Fibroblast of the aortic adventitia (primary cell): Measurements from ENCODE around the gene LPCAT2.

GRCh38 chr16:50719936-50720550, 21.8 kb upstream of the CYLD start:
- CAGE, long polyA plus RNA, result no peak

DNA sequence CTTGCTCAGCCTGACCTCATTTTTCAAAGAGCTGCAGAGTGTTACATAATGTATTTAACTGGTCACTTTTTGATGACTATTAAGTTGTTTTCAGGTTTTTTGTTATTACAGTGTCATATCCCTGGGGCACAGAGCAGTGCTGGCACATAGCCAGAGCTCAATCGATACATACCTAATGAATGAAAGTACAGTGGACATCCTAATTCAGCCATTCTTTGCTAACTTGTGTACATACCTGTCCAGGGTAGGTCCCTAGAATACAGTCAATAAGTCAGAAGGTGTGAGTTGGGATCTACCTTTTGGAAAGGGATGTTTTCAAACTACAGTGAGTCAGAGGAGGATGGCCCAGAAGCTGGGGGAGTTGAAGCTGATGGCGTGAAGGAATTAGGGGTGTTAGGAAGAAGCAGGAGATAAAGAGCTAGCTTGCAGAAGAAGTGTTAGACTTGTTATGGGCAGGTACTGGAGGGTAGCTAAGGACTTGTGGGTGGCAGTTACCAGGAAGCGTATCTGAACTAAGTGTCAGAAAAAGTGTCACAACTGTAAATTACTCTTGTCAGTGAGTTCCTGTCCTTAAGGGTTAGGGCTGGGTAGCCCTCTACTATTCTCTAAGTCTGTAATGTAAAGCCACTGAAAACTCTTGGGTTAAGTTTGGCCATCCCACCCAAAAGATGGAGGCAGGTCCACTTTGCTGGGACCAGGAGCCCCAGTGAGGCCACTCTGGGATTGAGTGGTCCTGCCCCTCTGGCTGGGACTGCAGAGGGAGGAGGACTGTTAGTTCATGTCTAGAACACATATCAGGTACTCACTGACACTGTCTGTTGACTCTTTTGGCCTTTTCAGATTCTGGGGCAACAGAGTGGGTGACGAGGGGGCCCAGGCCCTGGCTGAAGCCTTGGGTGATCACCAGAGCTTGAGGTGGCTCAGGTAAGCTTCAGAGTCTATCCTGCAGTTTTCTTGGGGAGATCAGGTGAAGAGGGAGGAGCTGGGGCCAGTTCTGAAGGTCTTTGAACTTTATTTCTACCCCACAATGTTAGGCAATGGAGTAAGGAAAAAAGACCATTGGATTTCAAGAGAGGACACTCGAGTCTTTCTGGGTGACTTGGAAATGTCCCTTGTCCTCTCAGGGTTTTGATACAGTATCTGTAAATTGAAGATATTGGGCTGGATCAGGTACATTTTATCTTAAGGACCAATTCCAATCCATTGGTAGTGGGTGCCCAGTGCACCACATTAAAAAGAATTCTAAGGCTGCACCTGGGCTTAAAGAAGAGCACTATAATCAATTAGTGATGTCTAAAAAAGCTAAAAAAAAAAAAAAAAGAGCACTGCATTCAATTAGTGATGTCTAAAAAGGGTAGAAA, 19.6 kb upstream of the CYLD start:
- CAGE, long polyA plus RNA, result no peak

- CAGE, long polyA plus RNA, result no peak
Measured at GRCh38 chr16:50927927-50928405, 186.1 kb downstream of the CYLD start.

- CAGE, long polyA plus RNA, result no peak
Measured at GRCh38 chr16:51148128-51148484, 3.0 kb downstream of the SALL1 start.

- CAGE, long polyA plus RNA, result no peak
Measured at GRCh38 chr16:51148485-51149003, 2.5 kb downstream of the SALL1 start.

DNA sequence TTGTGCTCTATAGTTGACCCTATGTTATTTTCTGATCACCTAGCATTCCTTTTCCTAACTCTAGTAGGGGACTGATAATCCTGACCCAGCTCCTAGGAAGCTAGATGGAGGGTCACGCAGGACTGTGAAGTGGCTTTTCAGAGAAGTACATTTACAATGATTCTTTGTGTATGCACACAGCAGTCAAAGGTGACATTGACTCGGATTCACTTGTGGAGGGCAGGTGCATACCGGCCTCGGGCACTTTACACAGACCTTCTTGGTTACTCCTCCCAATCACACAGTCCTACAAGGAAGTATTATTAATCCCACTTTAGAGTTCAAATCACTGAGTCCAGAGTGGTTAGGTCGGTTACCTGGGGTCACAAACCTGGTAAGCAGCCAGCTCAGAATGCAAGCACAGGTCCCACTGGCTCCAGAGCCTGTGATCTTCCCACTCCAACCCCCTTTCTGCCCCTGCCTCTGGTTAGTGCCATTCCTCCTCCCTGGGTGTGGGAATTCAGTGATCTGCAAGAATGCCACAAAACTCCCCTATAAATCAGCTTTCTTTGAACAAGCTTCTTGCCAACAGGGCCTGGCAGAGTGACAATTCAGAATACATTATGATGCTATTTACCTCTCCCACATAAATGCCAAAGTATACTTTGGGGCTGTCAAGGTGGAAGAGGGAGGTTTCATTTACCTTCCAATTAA, 7.1 kb downstream of the CHD9NB start:
- CAGE, long polyA plus RNA, result no peak

DNA sequence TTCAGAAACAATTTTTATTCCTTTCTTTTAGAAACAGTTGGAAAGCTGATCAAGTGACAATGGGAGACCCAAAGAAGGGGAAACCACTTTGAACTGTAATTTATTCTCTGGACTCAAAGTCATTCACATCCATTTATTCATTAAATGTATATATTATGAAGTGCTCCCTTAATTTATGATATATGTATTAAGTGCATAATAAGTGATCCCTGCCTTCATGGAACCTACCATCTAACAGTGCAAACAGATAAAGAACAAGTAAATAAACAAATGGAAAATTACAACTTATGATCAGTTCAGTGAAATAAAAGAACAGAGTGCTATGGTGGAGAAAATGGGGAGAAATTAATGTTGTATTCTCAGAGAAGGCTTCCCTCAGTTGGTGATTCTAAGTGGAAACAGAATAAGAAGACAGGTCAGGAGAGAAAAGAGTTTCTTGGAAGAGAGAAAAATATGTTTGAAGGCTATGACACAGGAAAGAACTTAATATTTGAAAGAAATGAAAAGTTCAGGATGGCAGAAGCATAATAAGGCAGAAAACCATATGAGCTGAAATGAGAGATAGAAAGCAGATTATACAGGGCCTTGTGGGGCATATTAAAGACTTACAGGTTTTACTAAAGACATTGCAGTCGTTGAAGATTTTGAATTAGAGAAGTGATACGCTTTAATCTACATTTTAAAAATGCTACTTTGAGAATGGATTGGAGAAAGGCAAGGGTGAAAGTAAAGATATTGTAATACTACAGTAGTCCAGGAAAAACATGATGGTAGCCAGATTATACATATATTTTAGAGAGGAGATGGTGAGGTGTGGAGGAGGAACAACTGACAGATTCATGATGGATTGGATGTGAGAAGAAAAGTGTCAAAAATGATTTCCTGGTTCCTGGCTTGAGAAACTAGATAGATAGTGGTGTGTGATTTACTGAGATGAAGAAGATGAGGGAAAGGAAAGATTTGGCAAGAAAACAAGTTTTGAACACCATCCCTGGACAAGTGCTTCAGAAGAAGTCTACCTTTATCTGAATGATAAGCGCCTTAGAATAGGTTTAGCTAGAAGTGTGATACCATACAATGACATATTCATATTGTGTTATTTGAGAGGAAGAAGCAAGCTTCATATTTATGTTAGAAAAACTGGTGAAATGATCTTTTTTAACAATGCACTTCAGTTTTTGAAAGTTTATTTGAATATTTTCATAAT, 80.3 kb downstream of the CHD9 start:
- CAGE, long polyA plus RNA, result no peak

GRCh38 chr16:53139524-53139887, 84.7 kb downstream of the CHD9 start:
- CAGE, long polyA plus RNA, result no peak

DNA sequence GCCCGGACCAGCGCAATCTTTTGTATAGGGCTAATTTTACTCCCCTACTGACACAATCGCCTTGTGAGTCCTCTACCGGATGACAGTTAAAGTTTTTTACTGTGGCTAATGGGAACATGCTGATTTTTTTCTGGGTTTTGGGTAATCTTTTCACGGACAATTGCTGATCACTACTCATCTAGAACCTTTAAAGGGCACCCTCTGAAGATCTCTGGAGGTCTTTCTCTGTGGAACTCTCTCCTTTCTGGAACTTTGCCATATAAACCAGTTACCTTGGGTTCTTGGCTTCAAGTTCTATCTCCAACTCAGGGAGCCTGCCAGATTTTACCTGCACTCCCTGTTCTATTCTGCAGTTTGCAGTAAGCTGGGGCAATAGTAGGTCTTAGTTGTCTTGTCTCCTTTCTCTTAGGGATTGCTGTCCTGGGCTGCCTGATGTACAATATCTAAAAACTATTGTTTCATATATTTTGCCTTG, 120.2 kb downstream of the CHD9 start:
- CAGE, long polyA plus RNA, result no peak

DNA sequence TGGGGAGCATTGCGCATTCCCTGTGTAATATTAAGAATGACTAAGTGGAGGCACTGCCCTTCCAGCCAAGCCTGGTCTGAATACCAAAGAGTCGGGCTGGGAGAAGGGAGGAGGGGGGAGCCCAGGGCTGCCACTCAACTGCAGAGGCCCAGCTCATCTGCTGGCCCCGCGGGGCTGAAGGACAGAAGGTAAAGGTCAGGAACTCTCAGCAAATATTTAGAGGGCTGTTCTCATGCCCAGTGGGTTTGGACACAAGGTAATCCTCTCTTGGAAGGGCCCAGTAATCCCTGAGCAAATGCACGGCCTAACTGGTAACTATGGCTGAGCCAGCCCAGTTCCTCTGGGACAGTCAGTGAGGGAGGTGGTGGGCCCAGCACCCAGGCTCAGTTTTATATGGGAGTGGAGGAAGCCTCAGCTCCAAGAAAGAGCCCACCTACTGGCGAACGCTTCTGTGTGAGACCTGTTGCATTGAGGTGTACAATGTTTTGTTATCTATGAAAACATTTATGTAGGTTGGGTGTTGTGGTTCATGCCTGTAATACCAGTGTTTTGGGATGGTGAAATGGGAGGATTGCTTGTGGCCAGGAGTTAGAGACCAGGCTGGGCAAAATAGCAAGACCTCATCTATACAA, 121.1 kb downstream of the IRX3 start:
- CAGE, long polyA plus RNA, result no peak

- CAGE, long polyA plus RNA, result no peak
Measured at GRCh38 chr16:54282064-54283027, 4.2 kb downstream of the IRX3 start.

- CAGE, long polyA plus RNA, result no peak
Measured at GRCh38 chr16:54283028-54283636, 3.5 kb downstream of the IRX3 start.

DNA sequence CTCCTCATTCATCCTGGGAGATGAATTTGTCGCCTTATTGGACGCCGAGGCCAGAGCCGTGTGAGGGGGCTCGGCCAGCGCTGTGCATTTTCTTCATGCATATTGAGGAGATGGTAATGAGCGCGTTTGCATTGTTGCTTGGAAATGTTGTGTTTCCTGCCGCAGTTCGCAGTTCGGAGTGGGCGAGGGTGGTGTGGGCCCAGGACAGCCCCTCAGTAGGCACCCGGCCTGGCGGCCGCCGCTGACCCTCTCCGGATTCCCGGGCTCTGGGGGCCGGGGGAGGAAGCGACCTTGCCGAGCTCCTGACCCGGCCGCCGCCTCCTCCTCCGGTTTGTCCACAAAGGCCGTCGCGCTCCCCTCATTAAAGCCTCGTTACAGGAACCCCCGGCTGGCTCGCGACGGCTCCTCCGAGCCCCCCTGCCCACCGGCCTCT, 4.6 kb upstream of the IRX3 start:
- CAGE, long polyA plus RNA, result no peak

- CAGE, long polyA plus RNA, result no peak
Measured at GRCh38 chr16:54370682-54371079, 84.1 kb upstream of the IRX3 start.

DNA sequence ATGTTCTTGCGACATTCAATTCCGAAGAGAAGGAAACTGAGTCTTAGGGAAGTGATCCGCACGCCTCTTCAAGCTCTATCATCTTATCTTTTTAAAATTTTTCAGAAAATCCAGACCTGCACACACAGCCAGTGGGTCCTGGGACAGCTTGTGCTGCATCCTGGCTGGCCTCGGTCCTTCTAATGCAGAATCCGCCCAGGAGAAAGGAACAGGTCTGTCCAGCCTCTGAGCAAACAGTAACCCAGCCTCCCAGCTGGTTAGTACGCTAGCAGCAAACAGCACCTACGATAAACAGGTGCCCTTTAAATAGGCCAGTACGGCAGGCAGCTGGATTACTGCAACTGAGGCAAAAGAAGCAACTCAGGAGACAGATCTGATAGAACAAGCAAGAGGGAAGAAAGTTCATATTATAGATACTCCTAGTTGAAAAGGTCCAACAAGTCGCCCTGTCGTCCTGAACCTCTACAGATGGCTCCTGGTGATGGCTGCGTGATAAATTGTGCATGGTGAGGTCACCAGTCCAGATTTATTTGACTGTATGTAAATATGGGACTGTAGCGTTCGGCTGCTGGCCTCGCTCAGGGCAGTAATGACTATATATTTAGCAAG, 254.3 kb upstream of the IRX3 start:
- CAGE, long polyA plus RNA, result no peak

- CAGE, long polyA plus RNA, result no peak
Measured at GRCh38 chr16:55263774-55264336, 60.1 kb upstream of the IRX6 start.

DNA sequence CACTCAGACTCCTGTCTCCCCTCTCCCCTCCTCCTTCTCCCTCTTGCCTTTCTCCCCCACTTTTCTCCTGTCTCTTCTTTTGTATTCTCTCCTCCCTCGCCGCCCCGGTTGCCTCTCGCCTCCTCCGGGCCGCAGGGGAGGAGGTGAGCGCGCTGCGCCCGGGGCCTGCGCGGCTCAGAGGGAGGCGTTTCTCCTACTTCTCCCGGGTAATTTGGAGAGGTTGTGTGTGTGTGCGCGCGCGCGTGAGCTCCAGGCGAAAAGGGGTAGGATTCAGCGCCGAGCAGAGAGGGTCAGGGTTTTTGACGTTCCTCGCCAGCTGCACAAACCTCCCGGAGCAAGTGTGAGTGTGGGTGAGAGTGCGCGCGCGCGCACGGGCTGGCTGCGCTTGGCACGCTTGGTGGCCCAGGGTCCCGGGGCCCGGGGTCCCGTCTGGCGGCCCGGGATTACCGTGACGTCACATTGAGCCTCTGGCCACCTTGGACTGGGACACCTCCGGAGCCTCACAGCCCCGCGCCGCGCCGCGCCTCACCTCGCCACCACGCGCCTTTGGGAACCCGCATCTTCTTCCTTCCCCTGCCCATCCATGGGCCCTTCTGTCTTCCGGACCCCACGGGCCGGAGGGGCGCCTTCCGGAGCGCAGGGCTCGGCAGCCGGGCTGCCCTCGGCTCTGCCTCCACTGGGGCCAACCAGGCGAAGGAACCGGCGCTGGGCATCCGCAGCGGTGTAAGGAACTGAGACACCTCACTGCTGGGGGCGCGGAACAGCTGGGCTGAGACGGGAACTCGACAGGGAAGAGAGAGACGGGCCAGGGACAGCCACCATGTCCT, 482 bp downstream of the IRX6 start:
- CAGE, long polyA plus RNA, result no peak

DNA sequence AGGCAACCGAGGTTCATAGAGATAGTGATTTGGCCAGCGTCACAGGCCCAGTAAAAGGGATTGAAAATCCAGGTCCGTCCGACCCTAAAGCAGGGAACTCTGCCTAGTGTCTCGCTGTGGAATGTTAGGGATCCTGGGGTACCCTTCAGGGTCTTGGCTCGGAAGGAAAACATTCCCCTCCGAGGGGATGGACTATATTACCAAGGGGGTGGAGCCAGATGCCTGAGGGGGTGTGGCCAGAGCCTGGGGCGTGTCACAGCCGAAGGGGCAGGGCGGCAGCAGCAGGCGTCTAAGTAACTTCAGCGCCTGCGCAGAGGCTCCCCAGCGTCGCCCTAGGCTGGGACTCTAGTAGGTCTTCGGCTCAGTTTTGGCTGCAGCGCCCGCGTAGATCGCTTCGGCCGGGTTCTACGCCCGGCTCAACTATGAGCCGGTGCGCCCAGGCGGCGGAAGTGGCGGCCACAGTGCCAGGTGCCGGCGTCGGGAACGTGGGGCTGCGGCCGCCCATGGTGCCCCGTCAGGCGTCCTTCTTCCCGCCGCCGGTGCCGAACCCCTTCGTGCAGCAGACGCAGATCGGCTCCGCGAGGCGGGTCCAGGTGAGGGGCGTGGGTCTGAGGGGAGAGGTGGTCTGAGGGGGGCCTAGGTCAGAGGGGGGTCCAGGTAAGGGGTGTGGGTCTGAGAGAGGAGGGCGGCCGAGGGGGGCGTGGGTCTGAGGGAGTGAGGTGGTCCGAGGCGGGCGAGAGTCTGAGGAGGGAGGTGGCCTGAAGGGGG, at the start of gene LPCAT2:
LPCAT2 (plus strand) TSS at position 313 of the 768 bp plus-strand sequence.
- CAGE, long polyA plus RNA, result no peak

DNA sequence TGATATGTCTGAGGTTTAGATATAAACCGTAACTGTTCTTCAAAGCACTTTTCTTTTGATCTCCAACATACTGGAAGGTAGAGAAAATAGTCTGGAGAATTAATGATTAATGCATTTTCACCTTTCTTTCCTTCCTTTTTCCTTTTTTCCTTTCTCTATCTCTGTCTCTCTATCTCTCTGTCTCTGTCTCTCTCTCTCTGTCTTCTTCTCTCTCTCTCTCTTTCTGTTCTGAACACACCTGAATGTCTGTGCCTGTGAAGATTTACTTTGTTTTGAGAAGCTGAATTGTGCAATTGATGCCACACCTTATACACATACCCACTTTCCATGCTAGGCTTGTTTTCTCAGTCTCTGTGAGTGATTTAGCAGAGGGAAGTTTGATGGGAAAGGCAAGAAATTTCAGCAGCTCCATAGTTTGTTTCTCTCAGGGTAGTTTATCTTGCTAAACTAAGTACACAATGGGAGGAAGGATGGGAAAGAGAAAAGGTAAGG, 9.4 kb upstream of the CAPNS2 start:
- CAGE, long polyA plus RNA, result no peak

DNA sequence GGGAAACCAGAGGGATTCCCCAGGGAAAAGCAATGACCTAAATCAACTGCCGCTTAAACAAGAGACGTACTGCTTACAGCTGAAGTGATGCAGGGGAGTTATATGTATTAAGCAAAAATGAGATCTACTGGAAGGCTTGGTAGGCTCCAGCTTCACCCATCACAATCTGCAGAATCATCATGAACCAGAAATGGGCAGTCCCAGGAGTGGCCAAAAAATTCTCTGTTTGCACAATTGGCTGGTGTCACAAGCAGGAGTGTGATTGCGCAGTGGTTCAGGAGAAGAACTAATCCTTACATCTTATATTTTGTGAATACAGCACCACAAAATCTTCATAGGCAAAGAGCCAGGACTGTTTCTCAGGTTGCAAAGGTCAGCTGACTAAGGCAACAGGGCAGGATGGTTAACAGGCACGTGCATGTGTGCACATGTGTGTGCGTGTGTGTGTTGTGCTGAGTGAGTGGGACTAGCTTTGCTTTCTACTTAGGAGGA, 75.9 kb downstream of the CES1 start:
- CAGE, long polyA plus RNA, result no peak